ENCODE measurements around the genes PIK3C3, SETBP1 and PIAS2.

DNA sequence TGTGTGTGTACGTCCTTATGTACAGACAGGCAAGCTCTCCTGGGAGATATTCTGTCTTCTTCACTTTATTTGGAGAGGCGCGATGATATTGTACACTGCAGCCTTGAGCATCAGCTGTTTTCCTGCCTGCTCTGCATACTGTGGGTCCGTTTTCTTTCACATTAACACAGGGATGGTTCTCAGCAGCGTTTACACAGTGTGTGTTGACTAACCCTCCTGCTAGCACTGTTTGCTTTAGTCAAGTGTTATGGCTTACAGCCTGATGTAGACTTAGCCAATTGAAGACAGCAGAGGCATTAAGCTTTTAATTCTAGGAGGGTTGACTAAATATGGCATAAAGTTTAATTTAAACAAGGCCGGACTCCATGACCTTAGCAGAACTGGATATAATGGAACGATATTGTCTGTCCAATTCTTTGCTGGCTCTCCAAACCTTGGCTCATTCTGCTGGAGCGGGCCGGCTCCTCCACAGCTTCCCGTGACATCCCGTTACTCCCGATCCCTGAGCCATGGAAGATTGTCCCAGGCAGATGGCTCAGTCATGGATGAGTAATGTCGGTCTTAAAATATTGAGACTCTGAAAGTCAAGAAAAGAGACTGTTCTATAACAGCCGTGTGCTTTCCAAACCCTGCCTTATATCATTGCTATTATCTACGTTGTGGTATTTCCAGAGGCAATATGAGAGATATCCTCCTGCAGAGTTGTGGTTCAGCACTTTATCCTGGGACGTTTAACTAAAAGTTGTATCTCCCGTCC is 134.7 kb downstream of the TPGS2 start:
- RAMPAGE, long total RNA: no peak
- RRBS: no CpG with 5 or more reads among the region's 17 CpGs

DNA sequence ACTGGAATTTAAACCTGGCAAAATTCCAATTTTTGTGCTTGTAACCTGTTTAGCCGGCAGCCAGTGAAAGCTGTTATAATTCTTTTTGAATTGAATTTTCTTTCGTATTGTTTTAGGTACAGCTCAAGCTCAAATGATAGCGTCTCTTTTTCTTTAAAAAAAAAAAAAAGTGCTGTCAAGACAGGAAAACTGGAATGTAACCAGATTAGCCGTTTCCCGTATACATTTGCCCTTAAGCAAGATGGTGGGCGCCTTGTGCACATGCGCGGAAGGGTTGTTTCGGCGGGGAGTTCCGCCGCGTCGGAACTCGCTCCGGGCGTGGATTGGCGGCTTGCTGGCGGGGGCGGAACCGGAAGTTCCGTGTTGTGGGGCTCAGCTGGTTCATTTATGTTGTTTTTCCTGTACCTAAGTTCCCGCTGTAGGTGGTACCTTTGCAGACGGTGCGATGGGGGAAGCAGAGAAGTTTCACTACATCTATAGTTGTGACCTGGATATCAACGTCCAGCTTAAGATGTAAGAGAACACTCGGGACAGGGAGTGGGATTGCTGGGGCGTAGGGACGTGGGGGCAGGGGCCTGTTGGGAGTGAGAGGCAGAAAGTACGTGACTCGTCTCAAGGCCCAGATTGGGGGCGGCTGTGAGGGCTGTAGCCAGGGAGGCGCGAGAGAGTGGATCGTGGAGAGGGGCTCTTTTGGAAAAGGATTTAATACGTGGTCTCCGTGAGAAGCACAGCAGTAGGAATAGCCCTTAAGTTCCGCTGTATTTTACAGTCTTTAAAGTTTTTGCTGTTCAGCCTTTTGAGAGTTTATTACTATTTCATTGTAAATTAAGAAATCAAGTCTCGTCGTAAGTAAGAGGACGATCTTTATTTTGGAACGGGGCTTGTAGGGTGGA is at the start of gene PIK3C3:
Gene PIK3C3 (plus strand): TSS at position 388 of the 893 bp plus-strand sequence.
- RAMPAGE, long total RNA: start-site peak on the plus strand centred at position 396 of the sequence, 42 bp wide, 77 and 73 reads in 2 replicates
- RRBS: under 1% methylated on average over 6 of the region's 42 CpGs

DNA sequence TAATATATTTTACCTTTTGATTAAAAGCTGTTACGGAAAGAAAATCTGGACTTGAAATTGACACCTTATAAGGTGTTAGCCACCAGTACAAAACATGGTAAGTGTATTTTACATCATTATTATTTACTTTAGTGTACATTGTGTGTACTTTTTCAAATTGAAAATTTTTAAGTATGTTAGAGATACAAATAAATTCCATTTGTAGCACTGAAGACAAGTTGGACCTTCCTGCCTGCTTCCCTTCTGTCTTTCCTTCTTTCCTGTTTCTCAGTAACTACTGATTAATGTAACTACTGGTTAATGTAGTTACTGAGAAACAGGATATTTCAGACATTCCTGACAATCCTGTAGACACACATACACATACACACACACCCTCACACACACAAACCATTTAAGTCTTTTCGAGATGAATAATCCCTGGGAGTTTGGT is 83.7 kb downstream of the PIK3C3 start:
- RAMPAGE, long total RNA: no peak
- RRBS: no CpG with 5 or more reads among the region's 2 CpGs

DNA sequence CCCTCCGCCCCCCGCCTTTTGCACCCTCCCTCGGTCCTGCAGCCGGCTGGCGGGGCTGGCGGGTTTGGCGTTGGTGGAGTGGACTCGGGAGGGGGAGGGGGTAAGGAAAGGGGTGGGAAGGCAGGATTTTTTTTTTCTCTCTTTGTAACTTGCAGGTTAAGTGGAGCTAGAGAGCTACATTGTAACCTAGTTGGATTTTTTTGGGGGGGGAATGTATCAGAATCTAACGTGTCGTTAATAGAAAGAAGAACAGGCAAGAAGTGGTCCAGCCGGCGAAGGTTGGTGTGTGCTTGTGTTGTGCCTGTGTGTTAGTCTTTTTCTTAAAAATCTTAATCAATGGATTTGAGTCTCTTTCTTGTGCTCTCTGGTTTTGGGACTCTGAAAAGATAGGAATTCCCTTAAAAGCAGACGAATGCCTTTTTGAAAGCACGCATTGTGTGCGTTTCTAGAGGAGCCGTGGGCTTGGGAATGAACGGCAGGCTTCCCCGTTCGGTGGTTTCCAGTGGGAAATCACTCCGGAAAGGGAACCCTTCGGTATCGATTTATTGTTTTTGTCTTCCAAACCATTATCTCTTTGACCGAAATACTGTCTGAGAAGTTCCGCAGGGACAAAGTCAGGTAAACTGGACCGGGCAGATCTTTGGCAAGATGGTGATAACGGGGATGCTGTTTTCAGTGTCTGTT is at the start of gene SETBP1:
Gene SETBP1 (plus strand): TSS at position 145 of the 684 bp plus-strand sequence.
- RAMPAGE, long total RNA: no peak
- RRBS: no CpG with 5 or more reads among the region's 26 CpGs

DNA sequence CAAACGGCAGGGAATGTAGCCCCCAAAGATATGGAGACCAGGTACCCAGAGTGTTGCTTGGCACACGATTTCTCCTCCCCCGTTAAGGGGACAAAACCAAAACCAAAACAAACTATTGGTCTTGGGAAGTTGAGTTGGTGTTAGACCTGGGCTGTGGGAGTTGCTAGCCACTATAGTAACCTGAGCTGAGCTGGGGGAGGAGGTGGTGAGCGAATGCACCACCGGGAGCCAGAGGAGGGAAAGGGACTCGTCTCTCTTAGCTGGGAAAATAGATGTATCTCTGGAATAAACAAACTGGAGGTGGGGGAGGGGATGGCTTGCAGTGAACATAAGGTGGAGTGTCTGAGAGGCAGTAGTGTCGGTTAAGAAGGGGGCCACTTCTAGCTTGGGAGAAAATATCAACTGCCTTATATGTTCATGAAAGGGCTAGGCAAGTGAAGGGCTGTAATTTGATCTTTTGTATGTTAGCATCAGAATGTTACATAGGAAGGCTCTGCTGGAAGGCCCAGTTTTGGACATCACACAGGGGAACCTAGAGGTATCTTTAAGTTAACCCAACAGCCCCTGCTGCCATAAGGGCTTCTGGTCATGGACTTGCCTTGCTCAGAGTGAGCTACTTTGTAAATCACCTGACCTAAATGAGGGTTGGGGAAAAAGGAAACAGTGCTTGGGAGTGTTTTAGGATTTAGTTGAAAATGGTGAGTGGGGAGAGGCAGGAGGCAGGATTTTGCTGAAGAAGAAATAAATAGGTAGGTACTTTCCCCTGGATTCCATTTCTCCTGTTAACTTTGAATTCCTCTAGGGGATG is 2.2 kb downstream of the SETBP1 start:
- RAMPAGE, long total RNA: no peak
- RRBS: no CpG with 5 or more reads among the region's 7 CpGs

- RAMPAGE, long total RNA: no peak
- RRBS: 19% methylated on average over 10 of the region's 55 CpGs
These were observed 63.7 kb downstream of the SETBP1 start for GRCh38 chr18:44743891-44745240.

DNA sequence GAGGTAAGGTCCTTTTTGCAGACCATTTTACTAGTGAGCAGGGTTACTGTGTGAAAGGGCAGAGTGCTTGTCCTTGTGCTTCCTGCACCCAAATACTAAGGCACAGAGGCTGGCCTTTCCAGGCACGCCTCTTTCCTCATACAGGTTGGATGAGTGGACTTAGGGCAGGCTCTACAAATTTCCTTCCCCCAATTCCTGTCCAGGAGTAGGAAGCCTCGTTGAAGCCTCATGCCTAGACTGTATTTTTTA is 288.7 kb upstream of the SLC14A2 start:
- RAMPAGE, long total RNA: no peak
- RRBS: no CpG with 5 or more reads among the region's 2 CpGs

- RAMPAGE, long total RNA: no peak
- RRBS: no CpG with 5 or more reads among the region's 6 CpGs
These were observed 36.3 kb upstream of the SLC14A1 start for GRCh38 chr18:45687654-45688179.

- RAMPAGE, long total RNA: no peak
- RRBS: 59% methylated on average over 10 of the region's 19 CpGs
These were observed 99.6 kb downstream of the RNF165 start for GRCh38 chr18:46433379-46433875.

GRCh38 chr18:46811794-46812239 is 55.0 kb upstream of the ST8SIA5 start:
- RAMPAGE, long total RNA: no peak
- RRBS: no CpG with 5 or more reads among the region's 6 CpGs

DNA sequence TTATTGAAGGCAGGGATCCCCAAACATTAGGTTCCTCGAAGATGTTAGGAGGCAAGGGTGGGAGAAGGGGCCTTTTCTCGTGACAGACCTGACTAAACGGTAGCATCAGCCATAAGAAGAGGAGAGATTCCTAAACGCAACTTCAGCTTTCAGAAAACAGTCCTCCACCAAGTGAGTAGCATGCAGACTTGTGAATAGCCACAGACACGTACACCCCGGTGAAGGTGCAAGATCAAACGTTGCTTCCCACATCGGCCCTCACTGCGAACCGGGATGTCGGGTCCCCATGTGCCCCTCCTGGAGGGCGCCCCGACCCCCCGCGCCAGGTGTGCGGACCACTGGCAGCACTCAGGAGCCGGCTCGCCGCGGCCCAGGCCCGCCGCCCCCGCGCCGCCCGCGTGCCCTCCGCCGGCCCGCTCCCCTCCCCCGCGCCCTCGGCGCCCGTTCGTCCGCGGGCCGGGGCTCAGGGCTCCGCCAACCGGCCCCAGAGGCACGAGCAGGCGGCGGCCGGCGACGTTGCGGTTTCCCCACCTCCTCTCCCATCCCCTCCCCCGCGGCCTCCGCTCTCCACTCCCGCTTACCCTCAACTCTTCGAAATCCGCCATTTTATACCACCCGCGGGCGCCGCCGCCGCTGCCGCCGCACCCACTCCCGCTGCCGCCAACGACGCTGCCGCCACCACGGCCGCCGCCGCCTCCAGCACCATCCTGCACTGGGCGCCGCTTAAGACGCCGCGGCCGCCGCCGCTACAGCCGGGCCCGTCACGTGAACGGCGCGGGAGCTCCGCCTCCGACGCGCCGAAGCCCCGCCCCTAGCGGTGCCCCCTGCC is at the start of gene PIAS2:
Gene PIAS2 (minus strand): TSS at position 767 of the 829 bp plus-strand sequence.
- RAMPAGE, long total RNA: no peak
- RRBS: under 1% methylated on average over 30 of the region's 92 CpGs

GRCh38 chr18:46917956-46918647 is 700 bp downstream of the KATNAL2 start:
- RAMPAGE, long total RNA: no peak
- RRBS: no CpG with 5 or more reads among the region's 26 CpGs

DNA sequence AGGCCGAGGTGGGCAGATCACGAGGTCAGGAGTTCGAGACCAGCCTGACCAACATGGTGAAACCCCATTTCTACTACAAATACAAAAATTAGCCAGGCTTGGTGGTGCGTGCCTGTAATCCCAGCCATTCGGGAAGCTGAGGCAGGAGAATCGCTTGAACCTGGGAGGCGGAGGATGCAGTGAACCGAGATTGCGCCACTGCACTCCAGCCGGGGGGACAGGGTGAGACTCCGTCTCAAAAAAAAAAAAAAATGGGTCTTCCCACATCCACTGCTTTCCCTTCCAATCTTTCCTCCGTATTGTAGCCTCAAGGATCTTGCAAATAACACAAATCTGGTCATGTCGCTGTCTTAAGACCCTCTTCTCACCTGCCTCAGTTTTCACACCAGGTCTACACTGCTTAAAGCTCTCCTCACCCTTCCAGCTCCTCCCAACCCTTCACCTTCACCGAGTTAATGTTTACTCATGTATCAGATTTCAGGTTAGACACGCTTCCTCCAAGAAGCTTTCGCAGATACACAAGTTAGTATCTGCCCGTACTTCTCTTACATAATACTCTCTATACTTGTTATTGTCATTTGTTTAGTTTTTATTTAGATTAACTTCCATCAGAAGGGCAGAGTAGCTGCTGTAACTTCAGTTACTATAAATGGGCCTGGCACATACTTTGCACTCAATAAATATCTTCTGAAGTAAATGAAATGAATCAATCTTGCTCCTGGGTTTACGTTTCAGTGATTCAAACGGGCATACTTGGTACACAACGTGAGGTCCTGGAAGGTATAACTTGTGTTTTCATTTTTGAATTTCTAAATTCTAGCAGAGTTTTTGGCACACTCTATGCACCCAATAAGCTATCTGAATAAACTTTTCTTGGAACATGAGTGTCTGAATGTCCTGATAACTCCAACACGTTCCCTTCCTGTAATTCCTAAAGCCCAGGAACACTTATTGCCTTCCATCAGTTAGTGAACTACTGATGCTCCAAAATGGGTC is 1.4 kb downstream of the IER3IP1 start:
- RAMPAGE, long total RNA: no peak
- RRBS: no CpG with 5 or more reads among the region's 21 CpGs

DNA sequence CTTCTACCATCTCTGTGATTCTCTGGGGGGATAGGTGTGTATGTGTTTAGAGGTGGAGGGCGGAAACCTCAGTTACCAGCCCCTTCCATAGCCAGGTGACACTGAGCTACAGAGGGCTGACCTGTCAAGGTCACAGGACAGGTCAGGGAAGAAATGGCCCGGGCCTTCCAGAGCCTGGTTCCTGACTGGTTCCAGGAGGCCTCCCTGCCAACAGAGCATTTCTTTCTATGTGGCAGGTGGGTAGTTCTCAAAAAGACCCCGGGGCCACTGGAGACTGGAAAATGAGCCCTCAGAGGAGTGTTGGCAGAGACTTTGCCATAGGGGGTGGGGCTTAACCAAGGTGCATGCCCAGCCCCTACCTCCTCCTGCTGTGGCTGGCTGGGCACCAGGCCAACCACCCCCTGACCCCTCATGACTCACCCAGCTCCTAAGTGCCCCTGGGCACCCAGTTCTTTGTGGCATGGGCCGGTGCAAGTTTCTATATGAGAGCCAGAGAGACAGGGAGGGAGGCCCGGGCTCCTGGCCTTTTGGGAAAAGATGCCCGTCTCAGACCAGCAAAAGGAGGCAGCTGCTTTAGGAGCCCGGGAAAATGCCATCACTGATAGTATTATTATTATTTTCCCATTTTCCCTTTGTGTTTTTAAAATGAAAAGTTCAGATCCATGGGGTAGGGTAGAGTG is 98.2 kb upstream of the SMAD2 start:
- RAMPAGE, long total RNA: no peak
- RRBS: 57% methylated on average over 5 of the region's 7 CpGs

DNA sequence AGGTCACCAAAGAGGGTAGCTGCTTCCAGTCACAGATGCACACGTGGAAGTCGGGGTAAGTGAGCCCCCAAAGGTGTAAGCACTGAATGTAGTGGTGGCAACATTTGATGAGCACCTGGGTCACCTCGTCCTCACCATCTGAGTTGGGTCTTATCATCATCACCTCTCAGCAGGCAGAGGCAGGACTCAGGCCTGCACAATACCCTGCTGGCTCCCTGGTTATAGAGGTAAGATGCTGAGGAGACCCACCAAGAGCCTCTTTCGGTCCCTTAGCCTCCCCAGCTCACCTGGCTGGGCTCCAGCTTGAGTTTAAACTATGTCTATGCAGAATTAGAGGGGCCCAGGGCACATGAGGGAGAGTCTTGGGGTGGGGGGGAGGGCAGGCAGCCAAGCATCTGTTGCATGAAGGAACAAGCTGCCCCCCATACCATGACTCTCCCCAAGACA is 147.2 kb upstream of the SMAD2 start:
- RAMPAGE, long total RNA: no peak
- RRBS: no CpG with 5 or more reads among the region's 4 CpGs

- RAMPAGE, long total RNA: no peak
- RRBS: no CpG with 5 or more reads among the region's 6 CpGs
These were observed 237.4 kb upstream of the SMAD2 start for GRCh38 chr18:48167810-48168257.

- RAMPAGE, long total RNA: no peak
- RRBS: no CpG with 5 or more reads among the region's 9 CpGs
These were observed 9.0 kb downstream of the CTIF start for GRCh38 chr18:48547731-48548407.

- RAMPAGE, long total RNA: no peak
- RRBS: 65% methylated on average over 2 of the region's 13 CpGs
These were observed 82.3 kb downstream of the CTIF start for GRCh38 chr18:48621037-48621667.

GRCh38 chr18:48730683-48731039 is 191.8 kb downstream of the CTIF start:
- RAMPAGE, long total RNA: no peak
- RRBS: no CpG with 5 or more reads among the region's 10 CpGs

DNA sequence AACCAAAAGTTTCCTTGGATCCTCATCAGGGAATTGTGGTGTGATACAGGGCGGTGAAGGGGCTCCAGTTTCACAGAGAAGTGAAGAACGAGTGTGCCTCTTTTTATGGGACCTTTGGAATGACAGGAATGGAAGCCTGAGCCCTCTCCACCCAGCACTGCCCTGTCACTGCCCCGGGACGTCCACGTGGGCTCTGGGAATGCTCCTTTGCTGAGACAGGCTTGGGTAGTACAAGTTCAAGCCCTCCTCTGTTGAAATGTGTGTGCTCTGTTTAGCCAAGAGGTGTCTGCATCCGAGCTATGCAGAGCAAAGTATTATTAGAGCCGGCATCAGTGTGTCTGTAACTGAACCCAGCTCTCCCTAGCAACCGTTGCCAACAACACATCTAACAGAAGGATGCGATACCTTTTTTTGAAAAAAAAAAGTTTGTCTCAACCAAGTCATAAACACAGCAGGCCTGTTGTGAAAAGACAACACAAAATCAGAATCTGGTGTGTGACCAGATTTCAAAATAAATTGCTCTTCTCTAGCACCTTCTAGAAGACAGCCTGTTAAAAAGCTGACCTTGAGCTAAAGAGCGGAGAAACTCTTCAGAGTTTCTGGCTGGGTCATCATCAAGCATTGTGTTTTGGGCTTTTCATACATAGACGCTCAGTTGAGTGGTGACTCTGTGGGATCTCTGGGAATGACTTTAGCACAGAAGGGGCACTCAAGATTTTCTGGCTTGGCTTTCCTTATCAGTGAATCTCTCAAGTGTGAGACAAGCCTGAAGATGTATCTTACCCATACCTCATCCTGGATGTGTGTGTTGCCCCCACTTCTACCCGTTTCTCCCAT is 183.3 kb downstream of the SMAD7 start:
- RAMPAGE, long total RNA: no peak
- RRBS: no CpG with 5 or more reads among the region's 12 CpGs

Measured in kidney epithelial cell (primary cell).